ENCODE data around the gene PRR18.

GRCh38 chr6:163474306-163474924 is 59.9 kb downstream of the QKI start:
- PRO-cap, 2 experiments = no peak in any of the 2 experiments

DNA sequence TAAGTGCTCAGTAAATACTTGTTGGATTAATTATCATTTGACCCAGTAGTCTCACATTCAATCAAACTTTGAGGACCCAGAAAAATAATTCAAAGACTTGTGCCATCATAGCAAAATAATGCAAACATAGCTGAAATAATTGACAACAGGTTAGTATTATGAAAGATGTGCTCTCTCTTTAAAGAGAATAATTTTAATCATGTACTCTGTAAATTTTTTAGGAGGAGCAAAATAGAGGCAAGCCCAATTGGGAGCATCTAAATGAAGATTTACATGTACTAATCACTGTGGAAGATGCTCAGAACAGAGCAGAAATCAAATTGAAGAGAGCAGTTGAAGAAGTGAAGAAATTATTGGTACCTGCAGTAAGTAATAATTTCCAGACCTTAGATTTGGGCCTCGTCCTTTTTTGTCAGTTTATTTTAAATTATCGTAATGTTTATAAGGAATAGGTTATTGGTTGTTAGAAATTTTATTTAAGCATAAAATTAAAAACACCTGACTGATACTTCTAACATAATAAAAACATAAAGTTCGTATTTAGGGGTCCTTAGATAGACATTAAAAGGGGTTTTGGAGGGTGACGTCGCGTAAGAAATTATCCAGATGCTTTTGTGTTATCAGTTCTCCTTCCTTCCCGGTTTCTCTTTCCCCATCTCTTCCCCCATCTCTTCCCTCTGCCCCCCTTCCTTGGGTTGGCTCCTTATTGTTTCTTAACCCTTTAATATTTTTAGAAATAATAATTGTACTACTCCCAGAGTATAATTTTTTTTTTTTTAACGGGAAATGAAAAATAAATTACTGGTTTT is 120.4 kb downstream of the QKI start:
- PRO-cap, 2 experiments = no peak in any of the 2 experiments

DNA sequence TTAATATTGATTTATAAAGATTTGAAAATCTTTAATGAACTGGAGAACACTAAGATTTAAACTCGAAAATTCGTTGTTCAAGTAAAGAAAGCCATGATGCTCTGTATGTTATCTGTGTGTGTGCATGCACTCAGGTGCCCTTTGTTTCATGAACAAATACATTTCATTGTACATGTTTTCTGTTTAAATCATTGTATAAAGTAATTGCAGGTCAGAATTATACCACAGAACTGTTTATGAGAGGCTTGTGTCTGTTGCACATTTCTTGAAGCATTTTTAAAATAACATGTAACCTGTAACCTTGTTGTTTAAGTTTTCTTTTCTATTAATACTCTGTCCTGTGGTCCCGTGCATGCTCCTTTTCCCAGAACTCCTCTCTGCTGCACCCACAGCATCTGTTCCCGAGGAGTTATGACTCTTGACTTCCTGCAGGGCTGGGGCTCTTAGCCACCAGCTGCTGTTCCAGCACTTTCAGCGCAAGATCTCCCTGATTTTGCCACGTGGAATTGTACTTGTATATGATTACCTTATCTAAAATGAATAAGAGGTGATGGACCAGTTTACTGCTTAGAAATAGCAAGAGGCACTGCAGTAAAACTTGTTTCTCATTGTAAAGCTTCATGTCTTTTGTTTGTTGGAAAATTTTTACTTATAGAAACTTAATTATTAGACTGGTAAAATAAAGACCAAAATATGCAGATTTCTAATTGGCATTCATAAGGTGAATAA is 150.6 kb downstream of the QKI start:
- PRO-cap, 2 experiments = no peak in any of the 2 experiments

DNA sequence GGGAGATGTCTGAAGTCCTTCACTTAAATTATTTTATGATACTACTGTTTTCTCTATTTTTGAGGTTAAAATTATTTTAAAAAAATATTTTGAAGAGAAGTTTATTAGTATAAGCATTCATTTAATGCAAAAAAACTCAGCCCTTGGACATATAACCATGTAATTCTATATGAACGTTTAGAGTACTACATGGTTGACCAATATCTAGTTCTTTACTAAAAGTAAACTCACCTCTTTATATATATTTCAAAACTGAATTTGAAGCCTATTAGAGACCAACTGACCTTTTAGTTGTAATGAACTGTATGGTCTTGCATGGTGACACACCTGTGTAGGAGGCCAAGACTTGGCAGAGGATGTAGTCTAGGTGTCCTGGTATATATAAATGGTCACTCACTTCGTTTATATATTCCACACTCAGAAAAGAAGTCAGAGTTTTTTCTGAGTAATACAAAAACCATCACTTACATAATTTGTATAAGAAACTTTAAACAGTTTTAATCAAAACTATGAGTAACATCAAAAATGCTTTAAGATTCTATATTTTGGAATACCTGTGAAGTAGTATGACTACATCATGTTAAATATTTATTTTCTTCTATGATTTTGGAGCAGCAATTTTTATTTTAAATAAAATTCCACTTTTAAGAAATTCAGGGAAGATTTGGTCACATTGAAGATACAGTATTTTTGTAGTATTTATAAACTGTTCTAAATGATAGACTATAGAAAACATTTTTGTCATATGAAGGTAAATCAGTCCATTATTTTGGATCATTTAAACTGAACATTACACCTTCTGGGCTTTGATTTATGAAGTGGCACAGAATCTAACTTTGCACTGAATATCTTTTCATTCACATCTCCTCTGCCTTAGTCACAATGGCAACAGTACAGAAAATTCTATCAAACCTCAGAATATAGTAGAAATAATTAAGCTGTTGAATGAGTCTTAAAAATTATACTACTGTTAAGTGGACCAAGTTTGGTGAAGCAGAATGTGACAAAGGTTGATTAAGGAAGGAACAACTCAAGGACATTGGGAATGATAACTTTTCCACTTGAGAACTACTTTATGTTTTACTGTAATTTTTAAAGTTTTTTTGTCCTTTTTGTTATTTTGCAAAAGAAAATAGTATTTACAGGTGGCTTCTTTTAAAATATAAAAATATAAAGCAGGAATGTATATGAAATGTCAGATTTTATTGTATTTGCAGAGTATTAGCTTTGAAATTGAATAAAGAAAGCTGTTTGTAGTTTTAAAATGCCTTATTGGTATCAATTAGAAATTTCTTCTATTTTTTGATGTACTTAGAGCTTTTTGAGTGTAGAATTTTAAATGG is 154.5 kb downstream of the QKI start:
- PRO-cap, 2 experiments = no peak in any of the 2 experiments

DNA sequence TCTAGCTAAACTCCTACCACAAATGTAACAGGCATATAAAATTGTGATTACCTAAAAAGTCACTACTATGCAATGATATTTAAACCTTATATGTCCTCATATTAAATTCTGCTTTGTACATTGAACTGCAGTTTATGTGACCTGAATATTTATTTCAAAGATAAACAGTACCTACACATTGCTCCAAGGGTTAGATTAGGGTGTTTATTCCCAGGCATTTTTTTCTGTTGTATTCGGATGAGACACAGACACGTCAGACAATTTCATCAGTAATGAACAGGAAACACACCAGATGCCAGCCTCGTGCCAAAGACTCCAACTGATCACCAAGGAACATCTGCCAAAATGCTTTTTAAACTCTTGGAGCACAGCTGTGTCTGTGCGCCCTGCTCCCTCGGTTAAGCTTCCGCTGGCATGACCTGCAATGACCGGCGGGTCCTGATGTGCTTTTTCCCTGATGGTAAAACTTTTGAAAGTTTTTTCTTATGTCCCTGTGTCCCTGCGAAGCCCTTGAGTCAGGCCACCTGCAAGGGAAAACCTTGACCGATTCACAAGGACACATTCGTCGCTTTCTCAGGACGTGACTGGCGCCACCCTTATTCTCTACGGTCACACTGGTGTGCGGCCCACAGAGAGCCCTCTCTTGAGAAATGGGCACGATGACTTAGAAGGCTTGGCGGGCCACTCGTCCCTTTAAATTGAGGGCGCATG is 173.8 kb downstream of the QKI start:
- PRO-cap, 2 experiments = no peak in any of the 2 experiments

- PRO-cap, 2 experiments = no peak in any of the 2 experiments
Observed at GRCh38 chr6:163814432-163815147, 400.1 kb downstream of the QKI start.

DNA sequence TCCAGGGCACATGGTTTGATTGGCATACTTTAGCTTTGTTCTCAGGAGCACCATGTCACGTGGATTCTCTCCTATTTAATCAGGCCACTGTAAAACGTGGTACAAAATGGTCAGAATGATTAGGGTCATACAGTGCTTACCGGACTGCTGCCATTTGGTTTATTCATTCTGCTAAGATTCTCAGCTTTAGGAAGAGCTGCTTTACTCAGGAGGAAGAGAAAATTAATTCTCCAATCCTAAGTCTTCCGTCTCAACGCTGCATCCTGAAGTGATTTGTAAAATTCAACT is 543.6 kb downstream of the QKI start:
- PRO-cap, 2 experiments = no peak in any of the 2 experiments

DNA sequence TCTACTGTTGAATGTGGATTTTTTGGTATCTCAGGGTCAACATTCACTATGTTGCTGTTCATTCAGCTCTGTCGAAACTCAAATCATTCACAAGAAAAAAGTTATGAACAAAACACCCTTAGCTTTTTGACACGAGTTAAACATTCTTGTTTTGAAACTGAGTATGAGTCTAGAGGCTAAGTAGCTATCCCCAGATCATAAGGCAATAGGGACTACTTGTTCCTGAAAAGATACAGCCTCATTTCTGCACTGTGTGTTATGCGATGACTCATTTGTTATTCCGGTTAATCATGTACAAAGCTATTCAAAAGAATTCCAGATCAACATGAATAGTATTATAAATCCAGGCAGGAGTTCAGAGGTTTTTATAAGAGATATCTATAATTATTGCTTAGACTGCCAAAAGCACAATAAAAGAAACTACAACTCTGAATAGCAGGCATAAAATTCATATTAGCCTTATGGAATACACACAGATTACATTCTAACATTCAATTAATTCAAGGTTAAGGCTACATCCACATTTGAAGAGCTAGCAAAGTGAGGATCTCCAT is 908.1 kb downstream of the QKI start:
- PRO-cap, 2 experiments = no peak in any of the 2 experiments

- PRO-cap, 2 experiments = no peak in any of the 2 experiments
Observed at GRCh38 chr6:164337483-164338675, 923.4 kb downstream of the QKI start.

DNA sequence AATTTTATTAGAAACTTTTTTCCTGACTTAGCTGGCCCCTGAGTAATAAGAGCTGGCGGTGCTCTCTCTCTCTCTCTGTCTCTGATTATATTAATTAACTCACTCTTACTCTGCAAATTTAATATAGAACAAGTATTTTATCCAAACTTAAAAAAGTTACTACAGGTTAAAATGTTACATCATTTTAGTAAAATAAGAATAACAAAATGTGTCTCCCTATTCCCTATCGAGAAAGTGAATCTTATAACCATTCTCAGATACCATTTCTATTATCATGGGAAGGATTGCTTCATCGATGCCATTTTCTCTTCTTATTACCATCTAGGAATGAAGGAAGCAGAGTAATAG is 869.2 kb downstream of the C6orf118 start:
- PRO-cap, 2 experiments = no peak in any of the 2 experiments

DNA sequence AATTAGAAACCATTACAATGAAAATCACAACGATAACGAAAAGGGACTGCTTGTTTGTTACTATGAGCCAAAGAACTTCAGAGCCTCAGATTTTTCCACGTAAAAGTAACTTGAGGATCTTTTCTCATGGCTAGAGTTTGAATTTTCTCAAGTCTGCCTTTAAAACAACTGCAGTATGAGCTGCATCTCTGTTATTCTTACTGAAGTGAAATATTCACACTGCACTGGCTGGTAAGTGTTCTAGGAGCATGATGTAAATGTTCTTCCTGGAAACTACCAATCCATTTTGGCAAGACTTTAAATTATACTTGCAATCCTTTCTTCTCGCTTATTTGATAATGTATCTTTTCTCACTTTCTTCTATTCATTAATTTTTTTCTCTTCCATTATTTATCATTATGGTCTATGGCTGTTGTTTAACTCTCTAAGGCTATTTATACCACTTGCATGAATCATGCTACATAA is 801.4 kb downstream of the C6orf118 start:
- PRO-cap, 2 experiments = no peak in any of the 2 experiments

GRCh38 chr6:165648907-165649435 is 14.1 kb downstream of the PDE10A start:
- PRO-cap, 2 experiments = no peak in any of the 2 experiments

GRCh38 chr6:165709372-165709866 is 46.4 kb upstream of the PDE10A start:
- PRO-cap, 2 experiments = no peak in any of the 2 experiments

DNA sequence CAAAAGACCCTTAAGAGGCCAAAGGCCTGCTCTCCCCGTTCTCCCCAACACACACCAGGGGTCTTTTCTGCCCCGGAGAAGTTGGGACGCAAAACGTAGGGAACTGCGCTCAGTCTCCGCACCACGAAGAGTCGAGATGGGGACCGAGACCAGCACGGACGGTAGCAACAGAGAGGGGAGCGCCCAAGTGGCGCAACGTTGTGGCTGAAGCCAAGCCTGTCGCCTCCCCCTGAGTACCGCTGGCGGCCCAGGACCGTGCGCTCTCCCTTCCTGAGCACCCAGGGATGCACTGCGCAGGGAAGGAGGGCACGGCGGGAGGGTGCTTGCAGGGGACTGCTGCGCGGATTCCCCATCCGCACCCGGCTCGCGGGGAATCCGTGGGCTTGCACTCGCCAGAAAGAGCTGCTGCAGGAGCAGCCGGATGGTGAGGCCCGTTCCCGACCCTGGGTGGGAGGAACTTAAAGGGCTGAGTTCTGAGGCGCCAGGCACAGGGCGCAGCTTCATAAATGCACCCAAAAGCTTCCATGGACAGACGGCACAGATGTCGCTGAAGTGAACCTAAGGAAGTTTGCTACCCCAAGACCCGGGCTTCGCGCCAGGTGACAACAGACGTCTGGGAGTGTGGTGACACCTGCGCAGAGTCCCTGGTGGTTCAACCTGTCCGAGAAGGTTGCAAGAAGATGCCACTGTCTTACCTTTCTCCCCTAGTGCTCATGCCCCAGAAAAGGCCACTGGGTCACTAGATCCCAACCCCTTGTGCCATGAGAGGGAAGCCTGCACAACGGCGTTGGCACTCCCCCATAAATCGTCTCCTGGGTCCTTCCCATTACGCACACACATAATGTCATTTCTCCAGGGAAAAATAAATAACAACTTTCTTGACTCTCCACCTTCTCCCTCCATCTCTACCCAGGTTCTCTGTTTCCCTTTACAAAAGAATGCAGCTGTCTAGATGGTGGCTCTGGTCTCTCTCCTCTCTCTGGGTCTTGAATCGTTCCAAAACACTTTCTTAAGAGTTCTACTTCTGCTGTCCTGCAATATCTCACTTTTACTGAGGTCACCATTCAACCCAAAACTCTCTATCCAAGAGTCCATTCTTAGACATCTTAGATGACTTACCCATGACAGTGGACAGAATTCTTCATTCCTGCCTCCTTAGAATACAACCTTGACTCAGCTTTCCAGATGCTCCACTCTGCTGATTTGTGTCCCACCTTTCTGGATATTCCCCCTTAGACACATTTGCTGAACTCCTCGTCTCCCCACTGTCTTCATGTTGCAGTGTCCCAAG is 178.5 kb downstream of the TBXT start:
- PRO-cap, 2 experiments = no peak in any of the 2 experiments

DNA sequence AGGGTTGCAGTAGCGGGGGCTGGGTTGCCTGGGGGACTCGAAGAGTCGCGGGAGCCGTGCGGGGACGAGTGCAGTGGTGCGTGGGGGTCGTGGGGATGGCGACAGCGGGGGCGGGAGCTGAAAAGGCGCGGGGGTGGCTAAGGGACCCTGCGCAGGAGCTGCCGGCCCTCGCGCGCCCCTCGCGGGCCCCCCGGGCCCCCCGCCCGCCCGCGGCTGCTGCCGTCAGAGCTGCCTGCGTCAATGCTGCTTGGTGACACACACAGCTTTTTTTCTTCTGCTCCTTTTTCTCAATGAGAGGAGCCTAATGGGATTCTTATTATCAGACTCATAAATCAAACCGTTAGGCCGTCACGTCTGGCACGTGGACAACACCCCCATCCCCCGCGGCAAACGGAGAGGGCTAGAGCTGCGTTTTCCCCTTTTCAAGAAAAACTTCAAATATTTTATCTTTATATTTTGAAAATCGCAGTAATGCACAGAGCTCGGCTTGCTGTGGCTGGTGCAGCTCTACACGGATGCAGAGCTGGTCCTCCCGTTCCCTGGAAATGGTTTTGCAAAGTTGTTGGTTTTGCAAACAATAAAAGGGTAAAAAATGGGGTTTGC is 161.6 kb downstream of the TBXT start:
- PRO-cap, 2 experiments = no peak in any of the 2 experiments

DNA sequence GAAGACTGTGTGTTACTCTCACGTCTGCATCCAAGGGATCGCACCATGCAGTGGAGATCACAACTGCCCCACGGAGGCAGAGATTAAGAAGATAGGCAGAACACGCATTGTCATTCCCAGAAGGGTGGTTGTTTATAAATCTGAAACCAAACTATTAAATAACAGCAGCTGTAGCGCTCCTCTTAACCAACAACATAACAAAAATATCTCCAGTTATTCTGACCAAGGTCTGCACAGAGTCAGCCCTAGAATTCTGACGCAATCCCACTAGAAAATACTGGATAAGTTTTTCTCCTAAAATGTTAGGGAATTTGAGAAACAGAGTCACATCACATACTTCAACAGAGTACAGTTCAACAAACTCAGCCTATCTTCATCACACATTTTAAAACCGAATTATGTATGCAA is 70.5 kb downstream of the TBXT start:
- PRO-cap, 2 experiments = no peak in any of the 2 experiments

- PRO-cap, 2 experiments = peak in 1 of 2 experiments; most common plus-strand start chr6:166259188 (in 1); most common minus-strand start chr6:166259031 (in 1)
Observed at GRCh38 chr6:166258695-166259355, 49.4 kb downstream of the PRR18 start.

- PRO-cap, 2 experiments = no peak in any of the 2 experiments
Observed at GRCh38 chr6:166259356-166259960, 48.7 kb downstream of the PRR18 start.

GRCh38 chr6:166308260-166309027 is at the start of gene PRR18:
PRR18 (minus strand) TSS chr6:166308392.
- PRO-cap, 2 experiments = peak in 1 of 2 experiments; most common plus-strand start chr6:166308520 (in 1); most common minus-strand start chr6:166308536 (in 1)

DNA sequence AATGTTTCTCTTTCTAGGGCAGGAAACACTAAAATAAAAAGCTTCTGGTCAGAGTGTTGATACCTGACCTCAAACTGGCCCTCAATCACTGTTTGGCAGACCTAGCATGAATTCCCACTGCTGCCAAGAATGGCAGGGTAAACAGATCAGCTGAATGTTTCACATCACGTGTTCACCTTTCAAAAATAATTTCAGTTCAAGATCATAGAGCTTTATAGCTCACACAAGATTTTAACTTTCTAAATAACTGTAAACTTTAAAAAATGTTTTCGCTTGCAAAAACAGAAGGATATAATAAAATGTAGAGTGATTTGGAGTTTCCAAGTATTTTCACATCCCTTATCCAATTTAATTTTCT is 2.9 kb downstream of the MPC1 start:
- PRO-cap, 2 experiments = no peak in any of the 2 experiments